Fibroblast of the aortic adventitia (primary cell): ENCODE results near the gene ZFP36L1.

- CAGE, long polyA plus RNA: no peak
Observed at GRCh38 chr14:66507080-66507732, 741 bp upstream of the GPHN start.

DNA sequence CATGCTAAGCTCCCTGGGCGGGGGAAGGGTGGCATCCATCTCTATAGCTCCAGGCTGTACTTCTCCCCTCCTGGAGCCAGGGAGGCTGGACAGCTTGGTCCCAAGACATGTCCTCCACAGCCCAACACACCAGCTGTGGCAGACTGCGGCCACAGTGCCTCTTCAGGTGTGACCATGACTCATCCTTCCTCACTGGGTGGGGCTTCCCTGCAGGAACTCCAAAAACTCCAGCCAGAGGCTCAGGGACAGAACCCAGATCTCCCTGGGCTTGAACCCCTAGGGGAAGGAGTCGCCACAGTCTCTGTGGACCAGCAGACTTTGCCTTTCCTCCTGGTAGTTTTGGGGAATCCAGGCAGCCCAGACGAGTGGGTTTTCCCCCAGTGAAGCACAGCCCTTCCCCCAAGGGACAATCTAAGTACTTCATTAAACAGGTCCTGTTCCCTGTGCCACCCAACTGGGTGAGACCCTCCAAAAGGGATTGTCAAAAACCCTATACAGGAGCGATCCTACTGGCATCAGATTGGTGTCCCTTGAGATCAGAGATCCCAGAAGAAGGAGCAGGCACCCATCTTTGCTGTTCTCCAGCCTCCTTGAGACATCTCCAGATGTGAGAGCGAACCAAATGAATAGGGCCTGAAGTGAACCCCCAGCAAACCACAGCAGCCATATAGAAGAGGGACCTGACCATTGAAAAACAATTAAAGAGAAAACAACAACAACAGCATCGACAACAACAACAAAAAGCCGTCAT is 194.1 kb downstream of the GPHN start:
- CAGE, long polyA plus RNA: no peak

DNA sequence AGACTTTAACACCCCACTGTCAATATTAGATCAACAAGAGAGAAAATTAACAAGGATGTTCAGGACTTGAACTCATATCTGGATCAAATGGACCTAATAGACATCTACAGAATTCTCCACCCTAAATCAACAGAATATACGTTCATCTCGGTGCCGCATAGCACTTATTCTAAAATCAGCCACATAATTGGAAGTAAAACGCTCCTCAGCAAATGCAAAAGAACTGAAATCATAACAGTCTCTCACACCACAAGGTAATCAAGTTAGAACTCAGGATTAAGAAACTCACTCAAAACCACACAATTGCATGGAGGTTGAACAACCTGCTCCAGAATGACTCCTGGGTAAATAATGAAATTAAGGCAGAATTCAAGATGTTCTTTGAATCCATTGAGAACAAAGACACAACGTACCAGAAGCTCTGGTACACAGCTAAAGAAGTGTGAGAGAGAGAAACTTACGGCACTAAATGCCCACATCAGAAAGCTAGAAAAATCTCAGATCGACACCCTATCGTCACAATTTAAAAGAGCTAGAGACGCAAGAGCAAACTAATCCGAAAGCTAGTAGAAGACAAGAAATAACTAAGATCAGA is 196.4 kb downstream of the GPHN start:
- CAGE, long polyA plus RNA: no peak

DNA sequence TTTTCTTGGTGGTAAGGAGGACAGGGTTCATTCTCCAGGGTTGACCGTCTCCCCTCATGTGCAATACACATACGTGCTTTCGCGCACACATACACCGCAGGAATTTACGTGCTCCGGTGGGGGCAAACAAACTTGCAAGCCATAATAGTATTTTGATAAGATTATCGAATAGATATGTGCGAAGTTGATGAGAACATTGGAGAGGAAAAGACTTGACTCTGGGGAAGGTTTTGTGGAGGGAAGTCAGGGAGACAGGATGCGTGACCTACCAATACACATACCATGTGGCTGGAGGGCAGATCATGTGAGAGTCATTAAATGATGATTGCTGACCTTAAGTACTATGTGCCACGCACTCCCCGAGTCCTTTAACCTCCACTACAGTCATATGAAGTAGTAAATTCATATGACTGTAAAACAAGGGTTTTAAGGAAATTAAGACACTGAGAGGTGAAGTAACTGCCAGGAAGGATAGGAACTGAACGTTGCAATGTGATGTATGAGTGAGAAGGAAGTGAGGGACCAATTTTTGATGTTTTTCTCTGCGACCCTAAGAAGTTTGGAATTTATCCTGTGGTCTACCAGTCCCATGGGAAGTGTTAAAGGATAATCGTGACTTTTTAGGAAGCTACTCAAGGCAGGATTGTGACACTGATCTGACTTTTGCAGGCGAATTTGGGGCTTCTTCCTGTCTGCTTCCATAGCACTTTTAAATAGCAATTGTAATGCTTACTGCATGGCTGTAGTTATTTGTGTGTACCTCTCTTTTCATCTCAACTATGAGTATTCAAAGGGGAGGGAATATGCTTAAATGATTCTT is 1.1 kb downstream of the RAD51B start:
- CAGE, long polyA plus RNA: no peak

GRCh38 chr14:67907826-67908803 is 88.5 kb downstream of the RAD51B start:
- CAGE, long polyA plus RNA: no peak

DNA sequence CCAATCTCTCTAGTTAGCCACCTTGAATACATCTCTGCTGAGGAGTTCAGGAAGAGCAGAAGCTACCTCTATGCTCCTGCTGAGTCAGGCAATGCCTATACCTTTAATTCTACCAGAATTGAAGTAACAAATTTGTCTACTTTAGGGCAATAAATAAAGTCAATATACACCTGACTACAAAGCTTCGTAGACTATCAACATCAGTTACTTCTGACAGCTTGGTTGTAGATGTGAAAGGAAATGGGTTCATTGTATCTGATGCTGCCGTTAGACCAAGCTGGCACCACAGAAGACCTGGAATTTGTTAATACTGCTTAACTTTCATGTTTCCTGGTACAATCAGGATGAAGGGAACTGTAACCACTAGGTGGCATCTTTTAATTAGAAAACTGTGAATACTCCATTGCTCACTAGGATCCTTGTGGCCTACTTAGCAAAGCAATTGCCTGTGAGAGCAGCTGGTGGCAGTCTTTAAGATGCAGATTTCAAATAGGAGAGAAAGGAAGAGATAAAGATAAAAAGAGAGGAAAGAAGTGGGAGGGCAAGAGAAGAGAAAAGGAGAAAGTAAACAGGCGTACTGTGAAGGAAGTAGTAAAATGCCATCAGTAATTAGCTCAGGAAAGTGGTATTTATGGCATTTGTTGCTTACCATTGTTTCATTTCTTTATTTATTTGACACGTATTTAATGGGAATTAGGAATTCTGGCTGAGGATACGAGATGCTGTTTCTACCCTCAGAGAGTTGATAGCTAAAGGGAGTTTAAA is 114.4 kb downstream of the RAD51B start:
- CAGE, long polyA plus RNA: no peak

- CAGE, long polyA plus RNA: no peak
Observed at GRCh38 chr14:68140149-68140996, 320.8 kb downstream of the RAD51B start.

DNA sequence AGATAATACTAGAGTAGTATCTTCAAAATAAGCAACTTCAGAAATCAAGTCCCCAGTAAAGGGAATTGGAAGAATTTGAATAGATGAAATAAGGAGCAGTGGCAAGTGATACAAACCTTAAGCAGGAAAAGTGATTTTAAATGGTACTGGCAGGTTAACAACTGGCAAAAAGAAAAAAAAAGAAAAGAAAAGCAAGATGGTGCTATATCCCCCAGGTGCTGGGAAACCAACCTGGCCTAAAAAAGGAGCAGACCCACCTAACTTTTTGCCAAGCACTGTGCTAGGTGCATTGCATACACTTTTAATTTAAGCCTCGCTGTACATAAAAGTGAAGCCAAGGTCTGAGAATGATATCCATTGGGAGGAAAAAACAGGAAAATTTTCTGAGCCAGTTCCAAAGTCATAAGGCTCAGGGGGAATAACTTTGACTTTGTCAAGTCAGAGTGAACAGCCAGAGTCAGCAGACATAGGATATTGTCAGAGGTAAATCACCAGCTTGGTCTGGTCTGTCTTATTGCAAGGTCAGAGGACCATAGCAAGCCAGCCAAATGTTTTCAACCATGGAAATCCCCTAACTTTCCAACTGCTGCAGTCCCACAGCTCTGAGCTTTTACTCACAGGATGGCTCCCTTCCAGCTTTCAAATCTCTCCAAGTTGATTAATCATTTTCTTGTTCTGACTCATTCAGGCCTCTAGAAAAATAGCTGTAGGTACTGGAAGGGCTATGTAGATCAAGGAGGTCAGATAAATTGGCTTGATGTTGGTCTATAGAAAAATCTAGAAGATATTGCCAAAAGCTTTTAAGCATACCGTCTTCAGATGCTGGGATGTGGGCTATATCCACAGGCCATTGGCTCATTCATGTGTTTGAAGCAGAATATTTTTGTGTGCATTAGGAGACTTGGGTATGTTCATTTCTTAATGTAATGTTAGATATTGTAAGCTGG is 412.9 kb downstream of the RAD51B start:
- CAGE, long polyA plus RNA: no peak

DNA sequence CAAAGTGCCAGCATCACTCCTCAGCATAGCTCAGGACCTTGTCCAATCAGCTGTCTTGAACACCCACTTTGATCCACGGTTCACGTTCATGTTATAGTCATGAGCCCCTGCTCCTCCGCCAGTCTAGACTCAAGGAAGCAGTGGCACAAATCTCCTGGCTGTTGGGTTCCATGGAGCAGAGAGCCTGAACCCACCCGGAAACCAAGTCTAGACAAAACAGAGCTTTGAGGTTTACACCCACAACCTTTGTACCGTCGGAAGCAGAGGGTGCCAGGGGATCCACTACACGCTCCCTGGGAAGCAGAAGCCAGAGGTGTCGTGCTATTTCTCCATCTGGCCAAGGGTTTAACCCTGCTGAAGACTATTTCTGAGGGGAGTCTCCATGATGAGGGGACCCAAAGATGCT is 285.1 kb downstream of the ZFP36L1 start:
- CAGE, long polyA plus RNA: no peak

- CAGE, long polyA plus RNA: no peak
Observed at GRCh38 chr14:68539017-68539964, 253.6 kb downstream of the ZFP36L1 start.

DNA sequence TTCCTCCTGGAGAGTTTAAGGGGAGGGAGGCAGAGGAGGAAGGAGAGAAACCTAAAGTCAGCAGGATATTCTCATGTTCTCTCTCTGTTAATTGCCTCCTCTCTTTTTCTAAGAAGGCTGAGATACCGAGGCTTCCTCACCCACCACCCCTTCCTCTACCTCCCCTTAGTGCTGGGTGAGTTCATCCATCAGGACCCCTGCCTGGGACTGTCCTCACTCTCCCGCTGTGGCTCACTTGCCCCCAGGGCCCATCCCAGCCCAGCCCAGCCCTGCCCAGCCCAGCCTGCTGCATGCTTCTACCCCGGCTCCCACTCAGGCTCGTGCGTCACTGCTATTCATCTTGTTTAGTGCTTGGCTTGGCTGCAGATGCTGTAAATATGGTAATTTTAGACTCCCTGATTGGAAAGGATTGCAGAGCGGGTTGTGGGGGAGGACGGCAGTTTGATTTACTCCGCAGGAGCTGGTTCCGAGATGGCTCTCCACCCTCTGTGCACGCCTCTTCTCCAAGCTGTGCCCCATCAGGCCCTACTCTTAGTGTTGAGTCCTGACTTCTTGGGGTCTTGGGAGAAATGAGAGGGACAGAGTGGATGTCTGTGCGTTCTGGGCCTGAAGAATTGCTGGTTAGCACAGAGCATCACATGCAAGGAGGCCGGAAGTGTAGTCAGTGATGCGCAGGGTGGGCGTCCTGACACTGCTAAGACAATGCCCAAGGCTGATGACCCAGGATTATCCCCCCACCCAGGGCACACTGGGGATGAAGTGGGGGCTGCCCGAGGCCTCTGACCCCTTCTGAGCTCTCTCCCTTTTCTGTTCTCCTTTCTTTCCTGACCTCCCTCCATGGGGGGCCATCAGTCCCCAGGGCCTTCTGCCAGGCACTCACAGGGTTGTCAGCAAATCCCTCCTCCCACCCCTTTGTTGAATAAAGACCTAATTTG is 244.6 kb downstream of the ZFP36L1 start:
- CAGE, long polyA plus RNA: no peak

- CAGE, long polyA plus RNA: no peak
Observed at GRCh38 chr14:68596550-68597337, 196.1 kb downstream of the ZFP36L1 start.

GRCh38 chr14:68652039-68652454 is 140.8 kb downstream of the ZFP36L1 start:
- CAGE, long polyA plus RNA: no peak

DNA sequence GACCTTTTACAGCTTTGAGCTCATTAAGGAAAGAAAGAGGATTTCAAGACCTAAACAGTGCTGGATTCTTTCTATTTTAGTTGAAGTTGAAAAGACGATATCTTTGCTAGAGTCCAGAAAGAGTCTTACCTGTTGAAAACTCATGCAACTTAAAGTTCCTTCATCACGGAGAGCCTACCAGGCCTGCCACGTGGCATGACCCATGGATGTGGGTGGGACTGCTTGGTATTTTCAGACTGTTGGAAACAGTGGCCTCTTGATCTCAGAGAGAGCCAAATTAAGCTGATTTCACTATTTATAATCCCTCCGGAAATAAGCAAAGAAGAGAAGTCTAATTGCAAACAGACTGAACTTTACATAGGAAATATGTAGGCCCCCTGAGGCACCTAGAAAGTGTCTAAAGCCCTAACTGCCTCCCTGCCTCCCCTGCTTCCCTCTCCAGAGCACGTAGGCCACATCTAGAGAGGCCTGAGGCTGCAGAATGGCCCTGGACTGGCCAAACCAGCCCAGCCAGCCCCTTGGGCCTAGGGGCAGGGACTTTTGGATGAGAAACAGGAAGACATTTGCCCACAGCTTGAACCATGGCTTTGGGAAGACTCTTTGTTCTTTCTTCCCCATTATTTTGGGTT is 123.8 kb downstream of the ZFP36L1 start:
- CAGE, long polyA plus RNA: no peak

GRCh38 chr14:68741796-68742308 is 51.0 kb downstream of the ZFP36L1 start:
- CAGE, long polyA plus RNA: no peak

DNA sequence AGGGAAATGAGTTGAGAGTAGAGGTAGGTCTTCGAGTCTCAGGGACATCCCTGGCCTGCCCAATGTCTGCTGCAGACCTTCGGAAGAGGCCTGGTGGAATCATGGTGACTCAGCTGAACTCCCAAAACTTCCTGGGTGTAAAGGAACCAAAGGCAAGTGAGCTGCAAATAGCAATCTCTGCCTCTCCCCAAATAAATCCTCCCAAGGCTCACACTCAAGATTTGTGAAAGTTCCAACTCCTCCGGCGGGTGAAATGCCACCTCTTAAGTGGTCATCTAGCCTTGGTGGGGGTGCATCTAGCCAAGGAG is 6.4 kb downstream of the ZFP36L1 start:
- CAGE, long polyA plus RNA: no peak

DNA sequence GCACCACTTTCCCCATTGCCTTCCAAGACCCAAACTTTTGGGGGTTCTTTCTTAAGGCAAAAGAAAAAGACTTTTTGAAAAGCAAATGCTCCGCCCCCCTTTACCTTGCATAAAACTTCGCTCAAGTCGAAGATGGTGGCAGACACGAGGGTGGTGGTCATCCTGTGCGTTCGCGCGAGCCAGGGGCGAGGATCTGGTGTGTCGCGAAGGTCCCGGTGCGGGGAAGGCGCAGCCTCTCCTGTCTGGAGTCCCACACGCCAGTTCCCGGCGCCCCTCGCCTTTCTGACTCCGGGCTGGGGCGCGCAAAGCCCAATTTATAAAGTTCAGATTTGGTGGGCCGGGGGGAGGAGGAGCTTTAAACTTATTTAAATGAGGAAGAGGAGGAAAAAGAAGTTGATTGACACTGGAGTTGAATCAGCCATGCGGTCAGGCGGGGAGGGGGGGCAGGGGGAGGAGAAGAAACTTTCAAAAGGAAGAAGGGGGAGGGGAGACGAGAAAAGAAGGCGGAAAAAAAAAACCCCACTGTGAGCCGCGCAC is at the start of gene ZFP36L1:
ZFP36L1 (minus strand) TSS at position 290 of the 537 bp plus-strand sequence.
- CAGE, long polyA plus RNA: no peak

GRCh38 chr14:68816280-68817363 is 23.8 kb upstream of the ZFP36L1 start:
- CAGE, long polyA plus RNA: no peak

DNA sequence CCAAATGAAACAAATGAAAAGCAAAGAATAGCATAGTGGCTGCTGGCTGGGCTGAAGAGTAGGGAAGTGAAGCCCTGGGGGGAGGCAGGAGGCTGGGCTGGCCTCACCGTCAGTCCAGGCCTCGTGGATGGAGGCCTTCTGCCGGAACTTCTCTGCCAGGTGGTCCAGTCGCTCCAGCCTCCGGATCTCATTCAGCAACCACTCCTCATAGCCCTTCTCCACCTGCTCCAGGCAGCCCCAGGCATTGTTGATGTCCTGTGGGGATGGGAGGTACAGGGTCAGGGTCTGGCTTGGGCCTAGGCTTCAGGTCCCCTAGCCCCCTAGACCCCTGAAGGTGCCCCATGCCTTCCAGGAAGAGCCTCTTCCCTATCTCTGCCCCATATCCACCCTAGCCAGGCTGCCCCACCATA is 89.1 kb downstream of the ACTN1 start:
- CAGE, long polyA plus RNA: no peak

GRCh38 chr14:68924224-68924964 is 54.7 kb downstream of the ACTN1 start:
- CAGE, long polyA plus RNA: no peak